Left cardiac atrium (tissue), 1 donor: Measurements from ENCODE around the genes CCDC169, SUPT20H and POSTN.

GRCh38 chr13:34156684-34157617 is 339.0 kb downstream of the RFC3 start:
- PRO-cap = no peak

DNA sequence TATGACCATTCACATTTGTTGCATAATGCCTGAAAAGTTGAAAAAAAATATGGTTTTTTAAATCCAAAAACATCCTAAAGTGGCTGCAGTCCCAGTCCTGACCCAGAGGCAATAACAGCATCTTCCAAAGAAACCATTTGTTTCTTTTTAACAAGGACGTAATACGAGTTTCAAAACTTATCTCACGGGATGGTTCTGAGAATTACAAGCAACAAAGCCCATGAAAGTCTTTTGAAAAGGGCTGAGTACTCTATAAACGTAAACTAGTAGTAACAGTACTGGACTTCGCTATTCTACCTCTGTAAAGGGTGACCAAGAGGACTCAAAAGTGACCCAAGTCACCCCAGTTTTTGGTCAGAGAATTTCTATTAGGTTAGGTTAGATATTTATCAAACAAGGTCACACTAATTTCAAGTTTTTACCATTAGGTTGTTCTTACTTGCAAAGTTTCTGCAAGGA is 61.1 kb downstream of the DCLK1 start:
- PRO-cap = no peak

GRCh38 chr13:36297259-36298426 is at the start of gene CCDC169:
Gene CCDC169, minus strand, starts transcription at chr13:36297814.
- PRO-cap = bidirectional peak, plus-strand start at chr13:36297941, minus-strand start at chr13:36297851

DNA sequence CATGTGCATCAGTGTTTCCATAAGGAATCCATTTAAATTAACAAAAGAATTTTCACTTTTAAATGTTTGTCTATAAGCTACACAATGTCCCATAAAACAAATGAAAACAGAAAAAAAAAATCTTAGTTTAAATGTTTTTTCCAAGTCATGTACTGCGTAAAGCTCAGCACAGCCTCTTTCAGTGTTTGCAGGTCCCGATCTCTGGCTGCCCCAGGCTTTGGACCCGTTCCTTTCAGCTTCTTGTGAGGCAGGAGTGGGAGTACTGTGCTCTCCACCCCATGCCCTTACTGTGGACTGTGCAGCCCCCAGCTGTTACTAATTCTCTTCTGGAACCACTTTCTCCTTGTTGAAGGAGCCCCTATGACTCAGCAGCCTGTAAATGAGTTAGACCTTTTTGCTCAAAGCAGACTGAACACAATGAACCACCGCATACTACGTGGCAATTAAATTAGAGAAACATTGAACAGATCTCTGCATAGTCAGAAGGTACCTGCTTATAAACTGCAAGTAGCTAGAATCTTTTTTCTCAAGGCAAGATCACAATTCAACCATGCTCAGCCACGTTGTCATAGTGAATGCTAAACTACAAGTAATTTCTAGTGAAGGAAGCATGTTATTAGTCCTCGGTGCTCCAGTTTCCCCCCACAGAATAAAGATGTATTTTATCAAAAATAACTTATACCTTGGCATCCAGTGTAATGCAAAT is 39.0 kb downstream of the SERTM1 start:
- PRO-cap = no peak

- PRO-cap = no peak
Measured at GRCh38 chr13:36798158-36798500, 20.9 kb upstream of the RFXAP start.

DNA sequence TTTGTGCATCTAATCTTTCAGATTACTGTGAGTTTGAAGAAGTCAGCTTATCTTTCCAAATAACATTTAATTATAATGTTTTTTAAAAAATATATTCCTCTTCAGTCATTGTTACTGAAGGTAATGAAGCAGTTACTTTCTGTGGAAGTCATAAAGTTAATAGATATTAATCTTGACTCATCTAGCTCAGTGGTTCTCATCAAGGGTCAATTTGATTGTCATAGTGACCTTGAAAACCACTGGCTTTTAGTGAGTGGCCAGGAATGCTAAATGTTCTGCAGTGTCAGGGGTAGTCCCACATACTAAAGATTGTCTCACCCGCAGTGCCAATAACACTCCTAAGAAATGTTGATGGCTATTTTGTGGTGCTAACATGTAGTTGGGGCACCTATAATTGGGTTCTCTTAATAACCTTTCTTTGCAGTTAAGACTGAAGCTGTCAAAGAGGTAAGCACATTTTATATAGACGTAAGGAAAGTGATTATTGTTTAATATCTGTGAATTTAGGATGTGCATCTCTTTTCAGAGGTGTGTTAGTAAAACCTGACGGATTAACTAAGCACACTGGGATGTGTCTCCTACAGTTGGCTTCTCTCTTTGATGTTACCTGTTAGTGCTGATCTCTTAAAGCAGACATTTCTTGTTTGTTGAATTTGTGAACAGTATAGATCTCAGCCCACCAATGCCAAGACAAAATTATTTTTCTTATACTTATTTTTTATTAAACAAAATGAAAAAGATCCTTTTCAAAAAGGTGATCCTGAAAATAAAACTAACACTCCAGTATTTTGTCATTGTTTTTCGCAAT is 9.1 kb downstream of the RFXAP start:
- PRO-cap = no peak

DNA sequence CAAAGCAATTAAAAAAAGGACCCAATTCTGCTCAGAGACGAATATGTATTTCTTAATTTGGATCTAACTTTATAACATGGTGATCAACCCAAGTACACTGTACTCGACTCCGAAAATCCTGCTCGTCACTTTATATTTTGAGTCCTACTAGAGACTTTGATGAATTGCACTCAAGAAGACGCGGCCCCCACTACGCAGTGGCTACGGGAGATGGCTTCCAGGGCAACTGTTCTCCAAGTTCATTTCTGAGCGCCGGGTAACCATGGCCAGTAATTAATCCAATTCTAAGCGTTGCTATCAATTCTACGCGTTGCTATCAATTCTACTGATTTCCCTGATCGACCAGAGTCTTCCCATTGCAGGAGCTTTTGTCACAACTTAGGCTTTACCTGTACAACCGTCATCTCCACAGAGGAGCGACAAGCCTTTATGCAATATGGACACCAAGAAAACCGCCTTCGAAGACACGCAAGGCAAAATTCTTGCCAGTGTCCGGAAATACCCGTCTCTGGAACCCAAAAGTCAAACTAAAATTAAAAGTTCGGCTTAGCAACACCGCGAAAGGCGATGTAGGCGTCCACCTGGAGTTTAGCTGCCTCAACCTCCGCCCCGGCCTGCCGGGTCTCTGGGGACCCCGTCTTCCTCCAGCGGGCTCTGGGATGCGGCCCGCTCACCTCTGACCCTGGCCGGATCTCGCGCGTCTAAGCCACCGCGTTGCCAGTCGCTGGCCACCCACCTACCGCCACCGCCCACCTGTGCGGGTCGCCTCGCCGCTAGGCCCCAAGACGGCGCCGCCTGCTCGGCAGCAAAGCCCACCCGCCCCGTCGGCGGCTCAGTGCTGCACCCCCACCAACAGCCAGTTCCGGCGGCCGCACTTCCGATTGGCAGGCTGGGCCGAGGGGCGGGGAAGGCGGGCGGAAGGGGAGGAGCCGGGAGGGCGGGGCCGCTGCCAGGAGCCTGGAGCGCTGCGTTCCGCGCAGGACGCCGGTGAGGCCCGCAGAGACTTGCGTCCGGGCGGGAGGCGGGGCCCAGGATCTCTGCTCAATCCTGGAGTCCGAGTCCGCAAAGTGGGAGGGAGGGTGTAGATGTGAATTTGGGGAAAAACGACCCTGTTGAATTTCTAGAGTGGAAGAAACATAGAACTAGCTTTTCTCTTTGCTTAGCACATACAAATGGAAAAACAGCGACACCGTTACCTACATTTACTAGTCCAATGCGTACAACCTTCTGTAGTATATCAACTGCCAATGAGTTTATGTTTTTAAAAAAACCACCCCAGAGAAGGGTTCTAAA is at the start of gene SUPT20H:
Gene SUPT20H (minus strand): TSS at position 883 of the 1,293 bp plus-strand sequence.
- PRO-cap = bidirectional peak, plus-strand start at position 970 of the sequence, minus-strand start at position 881 of the sequence

GRCh38 chr13:37288022-37288472 is 182.6 kb upstream of the CSNK1A1L start:
- PRO-cap = no peak

GRCh38 chr13:37598543-37599004 is at the start of gene POSTN:
Gene POSTN, minus strand, starts transcription at chr13:37598768.
- PRO-cap = no peak

DNA sequence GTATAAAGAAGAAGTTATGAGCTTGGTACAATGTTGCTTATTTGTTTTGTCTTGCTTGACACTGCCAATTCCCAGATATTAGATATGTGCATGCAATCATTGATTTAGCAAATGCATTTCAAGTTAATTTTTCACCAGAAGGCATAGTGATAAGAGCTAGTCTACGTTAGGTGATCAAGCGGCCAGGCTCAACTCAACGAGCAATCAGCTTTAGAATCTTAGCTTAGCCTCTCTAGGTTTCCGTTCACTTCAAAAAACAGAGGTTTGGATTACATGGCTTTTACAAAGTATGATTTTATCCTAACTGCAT is 81.6 kb upstream of the POSTN start:
- PRO-cap = no peak

DNA sequence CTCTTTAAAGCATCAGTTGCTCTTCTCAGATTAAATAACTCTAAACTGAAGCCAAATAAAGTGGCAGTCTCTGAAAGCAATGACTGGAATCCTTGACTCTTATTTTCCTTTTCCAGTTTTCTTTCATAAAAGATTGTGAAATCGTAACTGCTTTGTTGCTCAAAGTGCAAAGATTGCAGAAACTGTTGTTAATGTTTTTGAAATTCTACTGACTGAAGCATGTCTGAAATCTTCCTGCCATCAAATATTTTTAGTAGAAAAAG is 1.9 kb downstream of the NHLRC3 start:
- PRO-cap = no peak

DNA sequence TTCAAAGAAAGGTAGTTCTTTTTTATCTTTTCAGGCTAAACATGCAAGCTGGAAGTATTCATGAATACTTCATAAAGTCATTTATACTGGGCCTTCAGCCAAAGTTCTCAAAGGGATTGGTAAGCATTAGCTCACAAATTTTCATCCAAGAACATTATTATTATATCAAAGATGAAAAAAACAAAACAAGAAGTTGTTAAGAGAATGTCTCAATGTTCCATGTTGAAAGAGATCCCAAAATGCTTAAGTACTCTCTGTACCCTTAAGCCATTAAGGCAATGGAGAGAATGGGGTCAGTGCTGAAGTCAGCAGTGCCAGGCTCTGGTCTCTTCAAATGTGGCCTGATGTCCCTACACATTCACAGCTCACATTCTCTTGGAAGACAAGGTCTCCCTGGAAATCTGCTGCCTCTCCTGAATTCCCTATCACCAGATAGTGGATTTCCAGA is 171.9 kb downstream of the NHLRC3 start:
- PRO-cap = no peak

GRCh38 chr13:39893717-39894121 is 238.3 kb downstream of the COG6 start:
- PRO-cap = no peak

DNA sequence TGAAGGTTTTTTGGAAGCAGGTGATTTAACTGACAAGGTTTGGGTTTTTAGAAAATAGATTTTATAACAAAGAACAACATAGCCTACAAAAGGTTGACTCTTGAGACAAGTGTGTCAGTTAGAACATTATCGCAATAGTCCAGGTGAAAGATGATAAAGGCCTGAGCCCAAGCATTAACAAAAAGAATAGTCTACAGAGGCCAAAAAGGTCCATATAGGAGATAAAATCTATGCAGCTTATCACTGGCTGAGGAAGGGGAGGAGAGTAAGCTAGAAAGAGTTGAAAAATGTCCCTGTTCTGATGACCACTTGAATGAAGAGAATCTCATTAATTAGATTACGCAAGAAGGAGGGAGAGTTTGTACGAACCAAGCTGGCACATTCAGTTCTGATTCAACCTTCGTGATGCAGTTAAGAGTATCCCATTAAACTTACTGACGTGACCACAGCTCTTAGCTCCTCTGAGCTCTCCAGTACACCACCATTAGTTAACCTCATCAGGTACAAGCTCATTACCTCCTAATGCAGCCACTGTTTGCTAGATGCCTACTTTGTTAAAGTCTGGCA is 458.1 kb downstream of the COG6 start:
- PRO-cap = no peak

GRCh38 chr13:40344012-40344850 is 322.2 kb downstream of the FOXO1 start:
- PRO-cap = no peak

GRCh38 chr13:40353089-40353562 is 313.3 kb downstream of the FOXO1 start:
- PRO-cap = no peak

DNA sequence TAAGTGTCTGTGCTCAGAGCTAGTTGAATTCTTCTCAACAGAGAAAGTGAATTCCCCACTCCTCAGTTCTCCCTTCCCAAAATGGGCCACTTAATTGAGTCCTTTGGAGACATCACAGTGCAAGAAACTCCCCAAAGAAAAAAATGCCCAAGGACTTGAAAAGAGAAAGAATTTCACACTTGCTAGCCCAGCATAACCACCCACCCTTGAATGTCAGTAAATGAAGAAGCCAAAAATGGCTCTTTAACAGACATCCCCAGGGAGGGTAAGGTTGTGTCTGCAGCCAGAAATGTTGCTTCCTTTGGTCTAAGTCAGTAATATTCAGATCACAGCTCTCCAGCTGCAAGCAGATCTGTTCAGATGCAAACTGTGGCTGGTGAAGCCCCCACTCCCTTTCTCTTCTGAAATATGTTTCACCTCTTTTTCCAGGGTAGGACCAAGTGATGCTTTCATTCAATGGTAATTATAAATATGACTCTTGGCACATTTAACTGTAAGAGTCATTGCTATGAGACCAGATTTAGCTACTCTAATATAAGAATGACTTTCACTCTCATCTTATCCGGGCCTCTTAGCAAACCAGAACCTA is 234.4 kb downstream of the FOXO1 start:
- PRO-cap = no peak

DNA sequence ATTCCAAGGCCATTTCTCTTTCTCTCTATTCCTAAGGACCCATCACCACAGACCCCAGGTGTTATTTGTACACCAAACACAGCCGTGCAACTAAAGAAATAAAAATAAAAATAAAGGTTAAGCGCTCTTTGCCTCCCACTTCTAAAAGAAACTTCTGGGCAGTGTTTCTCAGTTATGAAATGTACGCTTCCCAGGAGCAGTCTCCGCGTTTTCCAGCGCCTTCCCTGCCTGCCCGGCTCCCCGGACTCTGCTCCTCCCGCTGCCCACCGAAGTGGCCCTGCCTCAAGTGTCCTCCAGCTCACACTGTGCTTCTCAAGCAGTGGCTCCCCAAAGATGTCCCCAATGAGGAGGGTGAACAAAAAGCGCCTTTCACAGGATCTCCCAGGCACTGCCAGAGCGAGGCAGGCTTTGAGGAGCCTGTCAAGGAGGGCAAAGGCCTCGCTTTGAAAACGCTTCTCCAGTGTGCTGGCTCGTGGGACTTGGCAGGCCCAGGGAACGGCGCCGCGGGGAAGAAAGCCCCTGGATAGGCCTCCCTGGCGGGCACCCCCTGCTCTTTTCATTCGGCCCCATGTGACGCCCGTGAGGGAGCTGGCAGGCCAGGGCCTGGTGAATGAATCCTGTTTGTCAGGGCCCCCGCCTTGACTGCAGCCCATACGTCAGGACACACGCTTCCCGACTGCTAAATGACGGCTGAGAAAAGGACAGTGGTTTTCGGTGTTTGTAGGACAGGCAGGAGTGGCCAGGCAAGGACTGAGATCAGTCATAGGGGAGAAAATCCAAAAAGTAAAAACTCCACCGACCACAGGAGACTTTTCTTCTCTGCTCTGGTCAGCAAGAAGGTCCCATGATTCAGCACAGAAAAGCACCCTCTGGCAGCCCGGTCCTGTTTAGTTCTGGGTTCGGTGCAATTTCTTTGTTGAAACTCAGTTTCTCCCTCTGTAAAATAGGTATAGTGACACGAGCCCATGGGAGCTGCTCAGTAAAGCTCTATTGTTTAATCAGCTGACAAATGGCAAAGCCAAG is 187.0 kb downstream of the FOXO1 start:
- PRO-cap = no peak

- PRO-cap = no peak
Measured at GRCh38 chr13:40555337-40555753, 111.1 kb downstream of the FOXO1 start.

GRCh38 chr13:40610361-40610906 is 56.0 kb downstream of the FOXO1 start:
- PRO-cap = no peak